ENCODE measurements around a stretch of chr2.

GRCh38 chr2:42053743-42054811 lies 6.3 kb downstream of the PKDCC start:
- PRO-cap = bidirectional peak, plus-strand start at chr2:42054237, minus-strand start at chr2:42054100; bidirectional peak, plus-strand start at chr2:42054539, minus-strand start at chr2:42054409
- RAMPAGE, long total RNA, 4 experiments = no peak in any of the 4 experiments

- PRO-cap = no peak
- RAMPAGE, long total RNA, 4 experiments = no peak in any of the 4 experiments
Measured at GRCh38 chr2:42340367-42341191, 20.4 kb downstream of the COX7A2L start.

DNA sequence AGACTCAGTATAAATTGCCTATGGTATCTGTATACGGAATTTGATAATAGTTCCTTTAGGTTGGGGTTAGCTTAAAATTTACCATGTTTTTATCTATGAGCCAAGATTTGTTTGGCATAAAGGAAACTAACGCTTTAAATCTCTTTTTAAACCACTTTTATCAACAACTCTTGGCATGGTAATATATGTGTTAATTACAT lies 68.8 kb downstream of the MTA3 start:
- PRO-cap = no peak
- RAMPAGE, long total RNA, 4 experiments = no peak in any of the 4 experiments

DNA sequence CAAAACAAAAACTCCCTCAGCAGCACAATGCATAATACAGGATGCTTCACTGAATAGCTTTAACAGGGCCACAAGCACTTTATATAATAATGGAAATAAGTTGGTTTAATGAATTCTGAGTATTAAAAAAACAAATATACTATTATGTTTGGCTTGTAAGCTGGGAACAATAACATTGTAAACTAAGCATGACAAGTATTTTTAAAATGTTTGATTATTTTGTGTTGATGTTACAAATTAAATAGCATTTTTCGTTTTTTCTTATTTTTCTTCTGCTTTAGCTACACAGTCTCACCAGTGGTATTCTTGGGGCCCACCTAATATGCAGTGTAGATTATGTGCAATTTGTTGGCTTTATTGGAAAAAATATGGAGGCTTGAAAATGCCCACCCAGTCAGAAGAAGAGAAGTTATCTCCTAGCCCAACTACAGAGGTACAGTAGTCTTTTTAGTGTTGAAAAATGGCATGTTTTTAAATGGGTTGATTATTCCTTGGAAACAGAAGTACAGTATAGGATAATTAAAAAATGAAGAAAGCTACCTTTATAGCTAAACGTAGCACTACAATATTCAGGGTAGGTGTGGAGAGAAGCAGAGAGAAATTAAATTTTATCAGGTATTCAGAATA lies 56.2 kb downstream of the OXER1 start:
- PRO-cap = no peak
- RAMPAGE, long total RNA, 4 experiments = no peak in any of the 4 experiments

DNA sequence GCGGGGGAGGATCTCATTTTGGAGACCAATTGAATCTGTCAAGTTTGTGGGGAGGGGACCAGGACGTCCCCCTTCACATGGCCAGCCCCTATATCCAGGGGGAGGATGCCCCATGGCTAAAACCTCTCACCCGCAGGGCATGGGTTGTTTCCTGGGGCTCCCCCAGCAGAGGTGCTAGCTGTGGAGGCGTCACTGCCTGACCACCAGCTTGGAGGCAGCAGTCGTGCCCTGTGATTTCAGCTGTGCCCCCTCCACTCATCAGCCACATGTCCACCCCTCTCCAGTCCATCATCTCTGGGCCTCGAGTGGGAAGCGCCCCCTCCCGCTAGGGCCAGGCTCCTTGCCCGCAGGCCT lies 4.3 kb downstream of the HAAO start:
- PRO-cap = no peak
- RAMPAGE, long total RNA, 4 experiments = no peak in any of the 4 experiments

DNA sequence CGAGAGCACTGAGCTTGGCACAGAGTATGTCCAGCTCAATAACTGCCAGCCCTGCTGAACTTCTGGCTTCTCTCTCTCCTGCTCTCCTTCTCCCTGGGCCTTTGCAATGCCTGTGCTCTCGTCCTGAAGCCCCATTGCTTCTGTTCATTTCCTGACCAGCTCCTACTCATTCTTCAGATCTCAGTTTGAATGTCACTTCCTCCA lies 113.7 kb upstream of the HAAO start:
- PRO-cap = no peak
- RAMPAGE, long total RNA, 4 experiments = no peak in any of the 4 experiments

DNA sequence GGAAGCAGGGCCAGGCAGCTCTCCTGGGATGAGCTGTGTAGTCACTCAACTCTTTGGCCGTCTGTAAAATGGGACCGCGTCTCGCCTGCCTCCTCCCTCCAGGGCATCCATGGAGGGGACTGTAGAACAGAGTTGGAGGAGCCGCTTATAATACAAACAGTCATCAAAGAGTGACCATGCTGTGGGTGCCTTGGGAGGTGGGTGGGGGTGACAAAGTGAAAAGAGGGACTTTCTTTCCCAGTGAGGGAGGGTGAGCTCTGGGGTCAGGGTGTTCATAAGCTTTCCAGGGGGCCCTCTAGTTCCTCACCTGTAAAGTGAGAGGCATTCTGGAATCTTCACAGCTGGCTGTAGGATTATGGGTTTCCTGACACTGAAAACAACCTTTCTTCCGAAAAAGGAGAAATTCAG lies 169.7 kb upstream of the HAAO start:
- PRO-cap = no peak
- RAMPAGE, long total RNA, 4 experiments = no peak in any of the 4 experiments

DNA sequence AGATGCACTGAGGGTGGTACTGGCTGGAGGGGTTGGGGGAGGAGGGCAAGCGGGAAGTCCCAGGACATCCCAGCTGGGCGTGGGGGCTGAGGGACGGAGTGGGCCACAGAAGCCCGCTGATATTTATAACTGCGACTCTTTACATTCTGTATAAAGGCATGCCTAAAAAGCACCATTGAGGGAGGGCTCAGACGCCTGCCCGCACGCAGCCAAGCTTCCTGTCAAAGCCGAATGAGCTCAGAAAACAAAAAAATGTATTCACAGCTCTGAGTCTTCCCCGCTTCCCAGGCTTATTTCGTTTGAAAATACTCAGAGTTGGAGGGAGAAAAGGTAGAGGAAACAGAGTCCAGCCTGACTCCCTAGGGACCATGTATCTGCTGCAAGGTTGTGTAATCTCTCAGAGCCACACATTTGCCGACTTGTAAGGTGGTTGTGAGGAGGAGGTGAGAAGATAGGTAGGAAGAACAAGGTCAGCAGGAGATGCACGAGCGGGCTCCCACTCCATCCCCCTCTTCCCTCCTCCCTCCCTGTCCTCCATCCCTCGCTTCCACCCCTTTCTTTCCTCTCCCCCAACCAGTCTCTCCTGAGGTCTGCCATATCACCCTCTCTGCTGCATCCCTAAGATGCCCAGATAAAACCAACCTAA lies 170.2 kb upstream of the HAAO start:
- PRO-cap = no peak
- RAMPAGE, long total RNA, 4 experiments = no peak in any of the 4 experiments

- PRO-cap = bidirectional peak, plus-strand start at chr2:43083925, minus-strand start at chr2:43083819
- RAMPAGE, long total RNA, 4 experiments = no peak in any of the 4 experiments
Measured at GRCh38 chr2:43082871-43084056, 143.1 kb downstream of the ZFP36L2 start.

GRCh38 chr2:43086918-43087371 lies 139.5 kb downstream of the ZFP36L2 start:
- PRO-cap = unidirectional peak, plus-strand start at chr2:43087132
- RAMPAGE, long total RNA, 4 experiments = no peak in any of the 4 experiments

DNA sequence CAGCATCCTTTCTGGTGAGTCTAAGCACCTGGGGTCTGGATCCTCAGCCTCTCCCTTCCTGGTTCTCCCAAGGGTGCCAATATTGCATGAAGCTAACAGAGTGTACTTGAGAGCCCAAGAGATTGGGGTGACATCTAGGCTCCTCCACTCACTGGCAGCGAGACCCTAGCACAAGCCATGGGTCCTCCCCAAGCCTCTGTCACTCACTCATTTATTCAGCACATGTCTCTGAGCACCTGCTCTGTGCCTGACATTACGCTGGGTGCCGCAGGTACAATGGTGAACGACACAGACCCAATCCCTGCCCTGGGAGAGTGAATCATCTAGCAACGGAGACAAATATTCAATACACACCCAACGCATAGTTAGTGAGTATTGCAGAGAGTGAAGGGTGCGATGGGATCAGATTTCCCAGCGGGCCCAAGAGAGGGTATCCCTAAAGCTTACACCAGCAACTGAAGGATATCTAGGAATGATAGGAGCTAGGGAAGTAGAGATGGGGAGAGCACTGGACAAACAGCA lies 45.6 kb downstream of the ZFP36L2 start:
- PRO-cap = no peak
- RAMPAGE, long total RNA, 4 experiments = no peak in any of the 4 experiments

DNA sequence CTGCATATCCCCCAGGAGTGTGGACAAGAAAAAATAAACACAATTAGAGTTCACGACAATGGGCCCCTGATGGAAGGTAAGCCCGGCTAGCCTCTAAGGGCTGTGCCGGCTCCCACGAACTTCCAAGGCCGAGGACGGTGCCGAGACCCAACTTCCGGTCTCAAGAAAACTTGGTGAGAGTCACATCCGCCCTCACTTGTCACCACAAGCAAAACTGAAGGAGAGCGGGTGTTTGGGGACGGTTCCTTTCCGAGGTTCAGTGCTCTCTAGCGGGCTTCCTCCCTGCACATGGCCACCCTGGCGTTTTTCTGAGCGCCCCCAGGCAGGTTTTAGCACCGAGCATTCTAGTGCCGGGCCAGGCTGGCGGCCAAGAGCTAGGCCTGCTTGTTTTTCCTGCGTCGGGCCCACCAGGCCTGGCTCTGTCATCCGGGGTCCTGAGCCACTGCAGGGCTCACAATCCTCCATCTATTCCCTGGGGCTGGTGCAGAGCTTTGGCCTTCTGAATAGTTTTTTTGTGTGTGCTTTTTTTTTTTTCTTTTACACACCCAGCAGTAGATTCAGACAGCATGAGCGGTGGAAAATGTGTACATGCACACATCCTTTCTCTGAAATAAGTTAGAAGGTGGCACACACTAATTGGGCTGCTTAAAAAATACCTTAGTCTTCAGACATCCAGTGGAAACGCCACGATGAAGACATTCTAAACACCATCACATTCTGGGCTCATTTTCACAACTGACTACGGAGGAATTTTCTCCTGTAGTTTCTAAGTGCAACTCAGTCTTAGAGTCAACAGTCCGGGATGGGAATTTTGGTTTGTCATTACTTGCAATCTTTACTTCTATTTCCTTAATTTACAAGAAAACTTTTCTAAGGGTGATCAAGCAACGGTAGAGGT lies 6.3 kb downstream of the ZFP36L2 start:
- PRO-cap = bidirectional peak, plus-strand start at position 211 of the sequence, minus-strand start at position 136 of the sequence; bidirectional peak, plus-strand start at position 667 of the sequence, minus-strand start at position 436 of the sequence
- RAMPAGE, long total RNA, 4 experiments = start-site peak on the plus strand in 1 of 4 experiments, centred at position 232 of the sequence, 6 reads per replicate

DNA sequence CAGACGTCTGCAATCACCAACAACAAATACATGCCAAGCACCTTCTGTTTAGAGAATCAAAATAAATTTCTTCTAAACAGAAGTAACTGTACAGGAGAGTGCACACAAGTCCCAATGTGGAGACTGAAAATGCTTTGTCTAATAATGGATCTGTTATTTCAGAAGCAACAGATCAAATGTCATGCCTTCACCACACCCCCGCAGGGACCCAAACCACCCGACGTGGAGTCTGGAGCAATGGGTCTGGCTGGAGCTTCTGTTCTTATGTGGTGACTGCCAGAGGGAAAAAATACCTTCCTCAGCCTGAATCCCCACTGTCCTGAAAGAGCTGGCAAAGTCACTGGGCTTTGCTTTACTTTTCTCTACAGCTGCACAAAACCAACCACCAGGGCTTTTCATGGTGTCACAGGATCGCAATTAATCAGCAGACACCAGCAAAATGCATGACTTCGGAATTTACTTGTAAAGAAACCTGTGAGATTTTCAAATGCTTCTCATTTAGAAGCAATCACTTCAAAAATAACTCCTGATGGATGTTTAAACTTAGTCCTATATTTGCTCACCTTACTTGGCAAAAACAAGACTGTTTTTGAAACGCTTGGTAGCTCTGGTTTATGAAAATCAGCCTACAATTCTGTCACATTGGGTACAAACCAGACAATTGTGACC lies 119.1 kb upstream of the ZFP36L2 start:
- PRO-cap = bidirectional peak, plus-strand start at position 314 of the sequence, minus-strand start at position 326 of the sequence
- RAMPAGE, long total RNA, 4 experiments = no peak in any of the 4 experiments

- PRO-cap = no peak
- RAMPAGE, long total RNA, 4 experiments = no peak in any of the 4 experiments
Measured at GRCh38 chr2:43375549-43376422, 149.4 kb upstream of the ZFP36L2 start.

DNA sequence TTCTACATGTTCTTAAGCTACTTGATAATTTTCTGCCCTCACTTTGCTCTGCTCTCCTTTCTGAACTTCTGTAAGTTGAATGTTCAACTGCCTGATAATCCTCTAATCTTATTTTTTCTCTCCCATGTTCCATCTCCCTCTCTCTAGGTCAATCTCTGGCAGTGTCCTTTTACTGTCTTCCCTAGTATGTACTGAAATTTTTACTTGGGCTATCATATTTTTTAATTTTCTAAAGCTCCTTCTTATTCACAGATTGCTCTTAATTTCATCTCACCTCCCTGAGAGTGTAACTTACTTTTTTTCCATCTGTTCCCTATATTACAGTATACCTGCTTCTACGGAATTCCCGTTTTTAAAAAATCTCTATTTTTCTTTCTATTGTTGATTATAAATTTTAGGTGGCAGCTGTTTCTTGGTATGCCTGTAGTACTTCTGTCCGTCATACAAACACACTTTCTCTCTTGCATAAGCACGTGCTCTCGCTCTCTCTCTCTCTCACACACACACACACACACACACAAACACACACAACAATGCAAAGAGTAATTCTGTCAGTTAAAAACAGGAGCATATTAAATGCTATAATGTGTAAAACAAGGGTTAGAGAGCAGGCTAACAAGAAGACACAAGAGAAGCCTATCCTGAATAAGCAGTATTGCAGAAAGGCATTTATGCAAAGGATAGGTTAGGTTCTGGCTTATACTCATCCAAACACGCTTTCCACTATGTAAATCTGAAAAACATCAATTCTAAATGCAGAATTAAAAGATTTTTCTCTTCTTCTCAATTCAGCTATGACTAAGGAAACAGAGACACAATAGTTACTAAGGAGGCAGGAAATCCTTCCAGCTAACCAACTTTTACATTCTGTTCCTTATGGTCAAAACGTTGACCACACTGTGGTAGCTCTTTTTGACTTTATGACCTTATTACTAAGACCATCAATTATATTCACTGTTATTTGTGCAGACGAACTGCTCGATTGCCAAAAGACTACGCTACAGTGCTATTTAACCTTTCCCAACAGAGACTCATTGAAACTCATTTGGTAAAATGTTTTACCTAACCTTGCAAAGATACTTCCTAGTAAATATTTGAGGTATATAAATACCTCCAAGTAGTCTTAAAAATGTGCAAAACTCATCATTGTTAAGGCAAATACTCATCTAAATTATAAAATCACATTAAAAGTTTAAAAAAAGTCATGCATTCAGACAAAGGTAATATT lies 140.4 kb downstream of the THADA start:
- PRO-cap = no peak
- RAMPAGE, long total RNA, 4 experiments = no peak in any of the 4 experiments

DNA sequence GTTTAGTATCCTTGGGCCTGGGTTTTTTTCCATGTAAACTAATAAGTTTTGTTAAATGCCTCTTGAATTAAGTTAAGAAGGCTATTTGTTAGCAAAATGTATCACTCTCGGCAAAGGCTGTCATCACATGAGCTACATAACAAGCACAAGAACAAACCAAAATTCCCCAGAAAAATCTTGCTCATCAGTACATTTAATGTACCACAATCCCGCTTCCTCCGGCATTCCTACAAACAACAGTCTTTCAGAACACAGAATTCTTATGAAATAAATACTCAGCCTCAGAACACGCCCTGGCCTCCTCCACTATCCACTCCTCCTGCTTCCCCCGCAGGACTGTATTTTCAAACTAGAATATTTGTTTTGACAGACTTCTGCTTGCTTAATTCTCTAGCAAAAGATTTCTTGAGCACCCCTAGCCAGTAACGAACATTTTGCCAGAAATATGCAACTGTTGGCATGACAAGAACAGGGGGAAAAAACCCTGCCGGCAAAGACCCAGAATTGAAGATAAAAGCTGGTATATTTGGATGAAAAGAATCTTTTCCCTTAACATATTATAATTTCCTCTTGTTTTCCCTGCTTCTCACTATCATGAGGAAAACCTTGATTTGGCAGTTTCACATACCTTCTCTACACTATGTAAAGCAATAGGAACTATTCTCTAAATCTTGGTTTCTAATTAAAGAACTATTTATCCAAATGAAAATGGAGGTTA lies 131.2 kb downstream of the THADA start:
- PRO-cap = unidirectional peak, minus-strand start at position 245 of the sequence; unidirectional peak, minus-strand start at position 338 of the sequence
- RAMPAGE, long total RNA, 4 experiments = no peak in any of the 4 experiments

GRCh38 chr2:43539971-43540606 lies 55.7 kb downstream of the THADA start:
- PRO-cap = no peak
- RAMPAGE, long total RNA, 4 experiments = no peak in any of the 4 experiments

- PRO-cap = no peak
- RAMPAGE, long total RNA, 4 experiments = no peak in any of the 4 experiments
Measured at GRCh38 chr2:43824519-43824971, 14.1 kb downstream of the ABCG5 start.

- PRO-cap = no peak
- RAMPAGE, long total RNA, 4 experiments = no peak in any of the 4 experiments
Measured at GRCh38 chr2:43869856-43870516, 31.2 kb downstream of the ABCG8 start.

DNA sequence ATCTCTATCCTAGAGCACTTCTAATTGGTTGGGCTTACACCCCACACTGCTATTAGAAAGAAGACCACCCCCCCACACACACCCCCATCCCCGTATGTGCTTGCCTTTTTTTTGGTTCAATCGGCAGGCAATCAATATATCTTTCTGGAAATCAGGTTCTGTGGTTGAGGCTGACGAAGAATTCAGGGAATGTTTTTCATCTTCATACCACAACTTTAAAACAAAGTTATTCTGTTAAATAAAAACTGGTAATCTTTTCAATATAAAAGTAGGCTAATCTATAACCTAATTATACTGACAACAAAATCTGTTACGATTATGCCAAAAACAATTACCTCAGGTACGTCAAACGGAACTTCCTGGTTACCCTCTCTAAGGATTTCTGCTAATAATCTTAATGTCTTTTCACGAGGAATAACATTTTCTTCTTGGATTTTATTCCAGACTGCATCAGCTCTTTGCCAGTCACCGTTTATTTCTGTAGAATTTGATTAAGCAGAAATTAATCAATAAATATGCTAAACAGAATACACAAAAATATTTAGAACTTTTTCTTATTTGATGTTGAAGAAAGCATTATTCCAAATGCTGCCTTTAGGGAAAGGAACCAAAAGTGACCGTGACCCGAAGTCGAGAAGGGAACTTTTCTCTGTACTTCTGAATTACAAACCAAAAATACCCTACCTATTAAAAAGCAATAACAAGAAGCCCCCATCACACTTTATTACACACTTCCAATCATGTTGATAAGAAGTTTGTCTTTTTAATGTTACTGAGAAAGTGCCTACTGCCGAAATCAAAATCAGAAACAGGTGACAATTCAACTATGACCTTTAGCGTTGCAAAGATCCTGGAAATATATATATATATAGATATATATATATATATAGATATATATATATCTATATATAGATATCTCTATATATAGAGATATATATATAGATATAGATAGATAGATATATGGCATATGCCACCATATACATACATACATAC lies 77.6 kb downstream of the LRPPRC start:
- PRO-cap = no peak
- RAMPAGE, long total RNA, 4 experiments = no peak in any of the 4 experiments

Measured in esophagus muscularis mucosa (tissue), 4 donors.